ENCODE results near the genes RP2, UBA1, CDK16, CFP and ZNF630.

DNA sequence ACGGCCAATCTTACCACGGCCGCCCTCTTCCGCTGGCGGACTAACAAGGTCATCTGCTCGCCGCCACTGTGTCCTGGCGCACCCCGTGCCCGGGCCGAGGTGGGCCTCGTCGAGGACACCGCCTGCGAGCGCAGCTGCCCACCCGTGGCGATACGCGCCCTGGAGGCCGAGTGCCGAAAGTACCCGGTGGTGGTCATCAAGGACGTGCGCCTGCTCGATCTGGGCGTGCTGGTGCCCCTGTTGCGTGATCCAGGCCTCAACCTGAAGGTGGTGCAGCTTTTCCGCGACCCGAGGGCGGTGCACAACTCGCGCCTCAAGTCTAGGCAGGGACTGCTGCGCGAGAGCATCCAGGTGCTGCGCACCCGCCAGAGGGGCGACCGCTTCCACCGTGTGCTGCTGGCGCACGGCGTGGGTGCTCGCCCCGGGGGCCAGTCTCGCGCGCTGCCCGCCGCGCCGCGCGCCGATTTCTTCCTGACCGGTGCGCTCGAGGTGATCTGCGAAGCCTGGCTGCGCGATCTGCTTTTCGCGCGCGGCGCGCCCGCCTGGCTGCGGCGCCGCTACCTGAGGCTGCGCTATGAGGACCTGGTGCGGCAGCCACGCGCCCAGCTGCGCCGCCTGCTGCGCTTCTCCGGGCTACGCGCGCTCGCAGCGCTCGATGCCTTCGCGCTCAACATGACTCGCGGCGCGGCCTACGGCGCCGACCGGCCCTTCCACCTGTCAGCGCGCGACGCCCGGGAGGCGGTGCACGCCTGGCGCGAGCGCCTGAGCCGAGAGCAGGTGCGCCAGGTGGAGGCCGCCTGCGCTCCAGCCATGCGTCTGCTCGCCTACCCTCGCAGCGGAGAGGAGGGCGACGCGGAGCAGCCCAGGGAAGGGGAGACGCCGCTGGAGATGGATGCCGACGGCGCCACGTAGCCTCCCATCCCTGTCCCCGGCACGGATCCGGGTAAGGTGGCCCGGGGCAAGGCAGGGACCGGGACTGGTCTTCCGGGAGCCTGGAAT, 1.2 kb downstream of the CHST7 start:
- PRO-cap: bidirectional peak, plus-strand start at position 279 of the sequence, minus-strand start at position 166 of the sequence

DNA sequence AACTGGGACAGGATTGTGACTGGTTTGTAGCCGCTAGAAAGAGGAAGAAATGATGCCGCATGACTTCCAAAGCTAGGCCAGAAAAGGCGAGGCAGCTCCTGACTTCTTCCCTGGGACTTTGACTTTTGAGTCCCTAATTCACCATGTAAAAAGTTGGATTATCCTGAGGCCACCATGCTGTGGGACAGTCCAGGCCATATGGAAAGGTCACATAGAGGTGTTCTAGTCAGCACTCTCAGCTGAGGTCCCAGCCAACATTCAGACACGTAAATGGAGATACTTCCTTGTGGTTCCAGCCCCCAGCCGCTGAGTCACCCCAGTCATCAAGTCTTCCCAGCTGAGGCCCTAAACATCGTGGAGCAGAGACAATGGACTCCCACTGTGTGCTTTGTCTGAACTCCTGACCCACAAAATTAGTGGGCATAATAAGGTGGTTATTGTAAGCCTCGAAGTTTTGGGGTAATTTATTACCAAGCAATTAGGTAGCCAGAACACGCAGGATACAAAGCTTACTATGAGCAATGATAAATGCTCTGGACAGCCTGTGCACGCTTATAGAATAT, 33.0 kb upstream of the SLC9A7 start:
- PRO-cap: no peak

GRCh38 chrX:46836780-46837777, at the start of gene RP2:
RP2 (plus strand) TSS chrX:46837043.
- PRO-cap: bidirectional peak, plus-strand start at chrX:46837049, minus-strand start at chrX:46836690

DNA sequence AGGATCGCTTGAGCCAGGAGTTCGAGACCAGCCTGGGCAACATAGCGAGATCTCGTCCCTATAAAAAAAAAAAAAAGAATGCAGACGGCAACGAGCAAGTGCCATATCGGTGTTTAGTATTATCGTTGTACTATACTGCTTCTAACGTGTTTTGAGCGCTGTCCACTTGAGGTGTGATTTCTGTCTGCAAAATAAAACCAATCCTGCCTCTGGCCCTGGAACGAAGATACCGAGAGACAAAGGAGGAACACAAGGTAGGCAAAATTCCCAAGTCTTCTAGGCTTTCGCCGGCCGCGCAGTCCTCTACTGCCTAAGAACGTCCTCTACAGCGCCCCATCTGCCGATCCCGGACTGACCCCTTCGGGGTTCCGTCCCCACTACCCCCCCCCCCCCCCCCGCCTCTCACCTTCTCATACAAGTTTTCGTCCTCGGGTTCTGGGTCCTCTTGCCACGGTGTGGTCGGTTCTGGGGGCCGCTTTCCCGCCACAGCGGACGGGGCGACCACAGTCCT, 380 bp downstream of the NDUFB11 start:
- PRO-cap: bidirectional peak, plus-strand start at position 419 of the sequence, minus-strand start at position 347 of the sequence

DNA sequence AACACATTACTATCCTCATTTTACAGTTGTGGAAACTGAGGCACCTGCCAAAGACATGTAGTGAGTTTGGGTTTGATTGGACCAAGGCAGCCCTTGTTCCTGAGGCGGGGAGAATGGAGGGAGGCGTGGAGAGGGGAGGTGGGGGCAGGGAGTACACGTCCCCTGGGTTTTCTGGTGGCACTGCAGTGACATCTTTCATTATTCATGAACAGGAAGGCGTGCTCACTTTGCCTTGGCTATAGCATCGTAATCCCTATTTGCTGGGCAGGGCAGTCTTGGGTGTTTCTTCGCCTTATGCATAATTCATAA, 785 bp upstream of the UBA1 start:
- PRO-cap: no peak

DNA sequence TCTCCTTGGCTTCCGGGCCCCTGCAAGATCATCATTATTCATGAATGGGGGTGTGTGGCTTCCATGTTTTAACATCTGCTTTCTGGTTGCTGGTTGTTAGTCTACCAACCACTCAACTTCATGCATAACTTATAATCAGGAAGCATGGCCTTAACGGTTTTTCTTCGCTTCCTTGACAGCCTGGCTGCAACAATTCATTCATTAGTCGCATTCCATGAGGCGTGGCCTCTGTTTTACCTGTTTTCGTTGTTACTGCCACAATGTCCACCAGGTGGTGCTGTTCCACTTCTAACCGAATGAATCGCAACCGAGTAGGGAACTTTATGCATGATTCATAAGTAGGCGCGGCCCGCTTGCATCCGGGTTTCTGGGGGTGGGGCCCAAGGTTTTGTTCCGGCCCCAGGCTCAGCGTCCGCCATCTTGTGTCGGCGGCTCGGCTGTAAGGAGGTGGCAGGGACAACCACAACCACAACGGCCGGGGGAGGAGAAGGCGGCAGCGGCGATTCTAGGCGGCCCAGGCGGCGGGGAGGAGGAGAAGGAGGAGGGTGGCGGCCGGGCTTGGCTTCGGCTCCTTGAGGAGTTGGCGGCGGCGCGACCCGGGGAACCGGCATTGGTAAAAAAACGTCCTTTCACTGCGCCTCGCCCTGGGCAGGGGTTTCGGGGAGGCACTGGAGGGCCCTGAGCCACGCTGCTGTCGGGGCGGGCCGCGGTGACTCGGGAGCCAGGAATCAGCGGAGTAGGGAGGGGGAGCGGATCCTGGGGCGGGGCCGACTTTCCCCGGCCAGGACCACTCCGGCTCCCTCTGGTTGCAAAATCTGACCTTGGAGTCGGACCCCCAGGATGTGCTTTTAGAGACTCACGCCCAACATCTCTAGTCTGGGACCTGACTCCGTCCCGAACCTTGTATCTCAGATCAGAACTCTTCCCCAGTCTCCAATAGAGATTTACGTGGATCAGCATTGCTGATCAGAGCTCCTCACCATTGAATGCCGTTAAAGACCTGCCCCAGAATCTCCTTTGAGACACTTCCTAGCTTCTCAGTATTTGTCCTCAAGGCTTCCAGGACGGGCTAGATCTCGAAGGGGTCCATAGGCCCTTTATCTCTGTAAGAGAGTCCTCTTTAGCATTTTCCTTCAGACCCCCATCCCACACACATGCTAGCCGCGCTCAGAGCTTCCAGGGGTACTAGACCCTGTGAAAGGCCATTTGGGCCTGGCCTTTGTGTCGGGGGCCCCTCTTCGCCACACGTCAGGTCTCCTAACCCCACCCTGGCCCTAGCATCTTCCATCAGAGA, at the start of gene UBA1:
TSS of gene UBA1 (plus strand) at position 418 of the 1,294 bp plus-strand sequence.
- PRO-cap: unidirectional peak, plus-strand start at position 424 of the sequence

GRCh38 chrX:47203465-47203753, 9.8 kb downstream of the UBA1 start:
- PRO-cap: no peak

GRCh38 chrX:47212690-47213305, 5.7 kb upstream of the CDK16 start:
- PRO-cap: no peak

DNA sequence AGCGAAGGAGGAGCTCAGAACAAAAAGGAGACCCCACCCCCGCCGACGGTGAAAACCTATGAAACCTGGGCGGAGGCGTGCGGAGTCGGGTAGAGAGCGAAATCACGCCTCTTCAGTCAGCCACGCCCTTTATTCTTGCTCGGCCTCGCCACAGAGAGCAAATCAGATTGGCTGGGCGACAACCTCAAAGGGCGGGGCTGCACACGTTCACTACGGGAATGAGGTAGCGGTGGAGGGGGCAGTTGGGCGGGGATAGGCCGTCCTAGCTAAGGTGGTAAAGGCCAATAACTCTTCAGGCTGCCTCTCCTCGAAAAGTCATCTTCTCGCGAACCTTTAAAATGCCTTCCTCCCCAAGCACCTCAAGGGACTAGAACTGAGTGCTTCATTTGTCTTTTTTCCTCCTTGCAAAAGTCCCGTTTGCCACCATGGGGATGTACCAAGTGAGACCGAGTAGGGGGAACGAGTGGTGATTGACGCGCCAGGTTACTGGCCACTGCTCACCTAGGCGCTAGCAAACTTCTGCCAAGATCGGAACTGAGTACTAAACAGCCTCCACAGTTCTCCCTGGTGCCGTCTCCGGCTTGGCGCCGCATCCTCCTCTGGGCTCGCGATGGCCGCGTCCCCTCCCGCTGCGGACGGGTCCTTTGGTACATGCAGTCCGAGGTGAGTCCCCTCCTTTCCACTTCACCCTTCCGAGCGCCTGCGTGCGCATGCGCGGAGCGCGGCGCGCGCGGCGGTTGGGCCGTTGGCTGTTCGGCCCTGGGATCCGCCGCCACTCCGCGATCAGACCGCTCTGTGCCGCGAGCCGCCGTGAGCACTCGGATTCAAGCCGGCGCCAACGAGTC, at the start of gene CDK16:
TSS of gene CDK16 (plus strand) at position 680 of the 845 bp plus-strand sequence.
- PRO-cap: unidirectional peak, plus-strand start at position 216 of the sequence; bidirectional peak, plus-strand start at position 781 of the sequence, minus-strand start at position 619 of the sequence

GRCh38 chrX:47219680-47220155, 1.2 kb downstream of the CDK16 start:
- PRO-cap: no peak

DNA sequence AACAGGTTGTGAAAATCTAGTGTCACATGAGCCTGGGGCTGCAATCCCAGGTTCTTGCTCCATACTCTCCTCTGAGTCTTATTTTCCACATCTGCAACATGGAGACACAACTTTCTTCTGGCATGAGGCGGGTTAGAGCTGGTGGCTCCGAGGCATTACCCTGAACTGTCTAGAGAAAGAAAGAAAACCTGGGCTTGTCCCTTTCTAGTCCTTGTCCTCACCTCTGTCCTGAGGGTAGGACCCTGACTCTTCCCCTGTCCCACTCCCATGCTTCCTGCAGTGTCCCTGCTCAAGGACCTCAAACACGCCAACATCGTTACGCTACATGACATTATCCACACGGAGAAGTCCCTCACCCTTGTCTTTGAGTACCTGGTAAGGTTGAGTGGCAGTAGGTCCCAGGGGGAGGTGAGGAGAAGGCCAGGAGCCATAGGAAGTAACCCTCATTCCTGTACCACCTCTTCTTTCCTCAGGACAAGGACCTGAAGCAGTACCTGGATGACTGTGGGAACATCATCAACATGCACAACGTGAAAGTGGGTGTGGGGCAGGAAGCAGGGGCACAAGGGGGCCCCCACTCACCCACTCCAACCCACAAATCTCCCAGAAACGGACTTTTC, 7.1 kb downstream of the CDK16 start:
- PRO-cap: no peak

DNA sequence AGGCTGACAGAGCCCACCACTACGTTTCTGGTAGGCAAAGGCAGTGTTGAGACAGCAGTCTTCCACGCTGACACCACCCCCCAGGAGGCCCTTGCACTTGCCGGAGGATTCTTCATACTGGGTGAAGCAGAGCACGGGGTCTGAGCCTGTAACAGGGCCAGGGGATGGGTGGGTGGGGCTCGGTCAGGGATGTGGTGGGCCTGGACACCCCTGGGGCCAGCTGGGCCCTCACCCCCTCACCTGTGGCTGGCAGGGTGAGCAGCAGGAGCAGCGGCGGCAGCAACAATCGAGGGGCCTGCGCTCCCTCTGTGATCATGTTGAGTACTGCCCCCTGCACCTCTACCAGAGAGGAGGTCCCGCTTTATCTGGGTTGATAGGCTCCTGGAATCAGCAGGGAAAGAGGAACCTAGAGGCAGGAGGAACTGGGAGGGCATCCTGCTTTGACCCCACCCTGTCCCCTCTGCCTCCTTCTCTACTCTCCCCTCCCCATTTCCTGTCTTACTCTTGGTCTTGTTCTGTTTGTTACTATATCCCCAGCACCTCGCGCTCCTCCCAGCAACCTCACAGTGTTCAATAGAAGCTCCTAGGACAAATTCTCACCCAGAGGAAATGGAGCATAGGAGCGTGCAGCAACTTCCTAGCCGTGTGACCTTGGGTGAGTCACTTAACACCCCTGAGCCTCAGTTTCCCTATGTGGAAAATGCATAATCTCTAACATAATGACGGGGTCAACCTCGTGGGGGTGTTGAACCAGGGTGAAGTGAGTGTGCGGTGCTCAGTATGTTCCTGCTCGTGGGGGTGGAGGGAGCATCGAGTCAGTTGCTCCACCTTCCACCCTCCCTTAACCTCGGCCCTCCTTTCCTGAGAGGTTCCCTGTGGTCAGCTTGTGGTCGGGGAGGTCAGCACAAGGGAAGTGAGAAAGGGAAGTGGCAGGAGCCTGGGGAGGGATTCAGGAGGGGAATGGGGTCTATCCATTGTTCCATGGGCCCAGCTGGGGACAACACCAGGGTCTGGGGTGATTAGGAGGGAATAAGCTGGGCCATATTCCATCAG, at the start of gene CFP:
TSS of gene CFP (minus strand) at position 402 of the 1,053 bp plus-strand sequence.
- PRO-cap: no peak

GRCh38 chrX:48052898-48053529, 18.4 kb downstream of the ZNF630 start:
- PRO-cap: no peak

GRCh38 chrX:48070864-48072208, at the start of gene ZNF630:
ZNF630 (minus strand) TSS chrX:48071640.
- PRO-cap: no peak

DNA sequence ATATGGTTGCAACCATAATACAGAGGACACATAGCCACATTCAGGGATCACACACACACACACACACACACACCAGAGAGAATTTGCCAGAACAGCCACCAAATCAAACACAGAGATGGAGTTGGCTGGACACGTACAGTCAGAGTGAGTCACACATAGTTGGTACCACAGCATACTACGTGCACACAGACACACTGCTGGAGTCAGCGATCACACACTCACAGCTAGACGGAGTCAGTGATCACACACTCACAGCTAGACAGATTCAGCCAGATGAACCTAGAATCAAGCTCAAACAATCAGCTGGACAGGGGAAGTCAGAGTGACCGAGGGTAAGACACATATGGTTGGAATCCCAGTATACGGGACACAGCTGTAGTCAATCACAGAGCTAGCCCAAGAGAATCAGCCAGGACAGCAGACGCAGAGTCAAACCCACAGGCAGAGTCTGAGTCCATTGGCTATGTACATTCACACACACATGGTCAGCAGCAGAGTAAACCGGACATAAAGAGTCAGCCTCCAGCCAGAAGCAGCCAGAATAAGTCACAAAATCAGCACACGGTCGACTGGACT, 4.7 kb downstream of the SLC38A5 start:
- PRO-cap: unidirectional peak, plus-strand start at position 198 of the sequence; unidirectional peak, plus-strand start at position 221 of the sequence

DNA sequence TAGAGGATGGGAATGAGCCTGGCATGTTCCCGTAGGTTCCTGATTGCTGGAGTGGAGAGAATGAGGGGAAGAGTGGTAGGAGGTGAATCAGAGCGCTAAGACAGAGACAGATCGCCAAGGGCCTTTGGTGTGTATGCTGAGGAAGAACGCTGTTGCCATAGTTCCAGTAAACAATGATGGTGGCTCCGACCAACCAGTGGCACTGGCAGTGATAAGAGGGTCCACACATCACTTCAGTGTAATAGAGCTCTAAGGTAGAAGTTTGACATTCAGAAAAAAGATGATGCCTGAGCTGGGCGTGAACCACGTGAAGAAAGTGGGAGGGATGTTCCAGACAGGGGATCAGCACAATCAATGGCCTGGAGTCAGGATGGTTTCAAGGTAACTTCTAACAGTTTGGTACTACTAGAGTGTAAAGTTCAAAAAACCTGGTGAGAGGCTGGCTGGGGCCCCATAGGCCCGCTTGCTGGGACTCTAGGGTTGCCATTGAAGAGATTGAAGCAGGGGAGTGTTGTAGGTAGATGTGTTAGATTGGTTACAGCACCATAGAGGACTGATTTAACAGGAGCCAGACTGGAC, 1.1 kb downstream of the TBC1D25 start:
- PRO-cap: no peak

DNA sequence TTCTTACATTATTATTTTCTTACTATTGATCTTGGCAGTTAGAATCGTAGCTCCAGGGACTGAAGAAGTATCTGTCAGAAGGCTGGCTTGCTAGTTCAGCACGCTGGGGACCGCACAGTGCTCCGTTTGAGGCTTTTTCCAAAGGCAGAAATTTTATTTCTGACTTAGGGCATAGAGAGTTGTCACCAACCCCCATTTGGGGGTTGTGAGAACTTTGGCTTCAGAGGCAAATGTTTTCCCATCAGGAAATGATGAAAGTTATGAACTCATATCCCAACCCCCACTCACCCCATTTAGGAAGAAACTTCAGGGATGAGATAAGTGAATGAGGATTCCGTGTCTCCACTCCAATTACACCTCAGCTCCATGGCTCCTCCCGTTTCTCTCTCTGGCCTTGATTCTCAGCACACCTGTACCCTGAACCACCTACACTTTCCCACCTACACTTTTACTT, 4.3 kb upstream of the WDR13 start:
- PRO-cap: no peak

GRCh38 chrX:48648454-48648783, 35.2 kb upstream of the WAS start:
- PRO-cap: no peak

- PRO-cap: no peak
Observed at GRCh38 chrX:48919432-48919874, 629 bp upstream of the PIM2 start.

- PRO-cap: no peak
Observed at GRCh38 chrX:48989455-48989944, 12.6 kb downstream of the GRIPAP1 start.

All from ReNcell CX (cell line).